Airway epithelial cell (primary cell): Measurements from ENCODE around the genes TAS2R40, OR2A5 and OR2A1.

- RAMPAGE, long total RNA: no peak
These were observed 90.4 kb upstream of the AGK start for GRCh38 chr7:141460703-141461381.

DNA sequence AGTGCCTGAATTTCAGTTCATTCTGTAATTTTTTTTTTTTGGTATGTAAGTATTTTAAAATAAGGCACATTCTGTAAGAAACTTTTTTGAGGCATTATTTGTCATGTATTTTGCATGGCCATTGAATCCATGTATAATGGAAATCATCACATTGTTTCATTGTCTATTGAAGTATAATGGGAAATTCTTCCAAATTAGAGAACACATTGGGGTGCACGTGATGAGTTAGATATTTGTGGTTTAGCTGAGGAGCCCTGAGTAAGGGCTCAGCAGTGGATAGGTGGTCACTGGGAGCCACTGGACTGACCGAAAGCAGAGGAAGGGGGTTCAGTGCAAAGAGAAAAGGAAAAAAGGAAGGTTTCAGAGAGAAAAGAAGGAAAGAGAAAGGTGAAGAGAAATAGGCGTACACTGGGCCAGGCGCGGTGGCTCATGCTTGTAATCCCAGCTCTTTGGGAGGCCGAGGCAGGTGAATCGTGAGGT, 3.1 kb downstream of the TAS2R4 start:
- RAMPAGE, long total RNA: no peak

DNA sequence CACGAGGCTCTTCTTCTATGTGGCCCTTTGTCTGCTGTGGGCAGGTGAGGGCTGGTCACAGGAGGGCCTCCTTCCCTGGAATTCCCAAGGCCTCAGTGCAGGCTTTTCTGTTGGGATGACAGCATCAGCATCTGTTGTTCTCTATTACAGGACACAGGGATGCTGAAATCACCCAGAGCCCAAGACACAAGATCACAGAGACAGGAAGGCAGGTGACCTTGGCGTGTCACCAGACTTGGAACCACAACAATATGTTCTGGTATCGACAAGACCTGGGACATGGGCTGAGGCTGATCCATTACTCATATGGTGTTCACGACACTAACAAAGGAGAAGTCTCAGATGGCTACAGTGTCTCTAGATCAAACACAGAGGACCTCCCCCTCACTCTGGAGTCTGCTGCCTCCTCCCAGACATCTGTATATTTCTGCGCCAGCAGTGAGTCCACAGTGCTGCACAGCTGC, 142.1 kb upstream of the PRSS58 start:
- RAMPAGE, long total RNA: no peak

DNA sequence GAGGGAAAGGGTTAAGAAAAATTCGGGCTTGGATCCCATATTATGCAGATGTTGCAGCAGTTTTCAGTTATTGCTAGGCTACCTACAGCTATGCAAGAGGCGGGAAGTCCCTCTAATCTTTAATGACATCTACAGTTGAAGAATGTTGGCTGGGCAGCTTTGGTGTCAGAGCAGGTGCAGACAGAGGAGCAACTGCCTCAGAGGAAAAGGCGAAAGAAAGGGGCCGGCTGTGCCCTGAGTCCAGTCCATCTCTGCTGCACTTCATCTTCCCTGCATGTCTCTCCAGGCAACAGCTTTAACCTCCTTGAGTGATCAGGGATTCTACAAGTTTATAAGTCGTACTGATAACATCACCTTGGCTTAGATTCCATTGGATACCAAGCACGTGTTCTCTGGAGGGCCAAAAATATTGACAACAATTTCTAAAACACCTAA, 201.9 kb upstream of the PRSS58 start:
- RAMPAGE, long total RNA: no peak

DNA sequence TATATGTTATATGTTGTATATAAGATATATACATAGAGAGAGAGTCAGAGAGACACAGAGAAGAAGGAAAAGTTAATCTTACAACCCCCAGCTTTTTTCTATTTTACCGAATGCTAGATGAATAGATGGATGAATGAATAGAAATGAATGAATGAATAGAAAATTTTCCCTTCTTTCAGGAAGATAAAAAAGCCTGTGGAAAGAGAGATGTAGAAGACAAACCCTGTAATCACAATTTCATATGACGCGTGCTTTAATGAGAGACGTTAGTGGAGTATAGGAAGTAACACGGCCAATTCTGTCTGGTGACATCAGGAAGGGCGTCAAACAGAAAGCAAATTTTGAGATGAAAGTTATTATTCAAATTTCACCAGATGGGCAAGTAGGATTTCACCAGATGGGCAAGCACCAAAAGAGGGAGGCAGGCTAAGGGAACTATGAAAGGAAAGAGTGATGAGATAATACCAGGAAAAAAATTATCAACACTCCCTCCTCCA, 128.9 kb upstream of the PRSS1 start:
- RAMPAGE, long total RNA: no peak

DNA sequence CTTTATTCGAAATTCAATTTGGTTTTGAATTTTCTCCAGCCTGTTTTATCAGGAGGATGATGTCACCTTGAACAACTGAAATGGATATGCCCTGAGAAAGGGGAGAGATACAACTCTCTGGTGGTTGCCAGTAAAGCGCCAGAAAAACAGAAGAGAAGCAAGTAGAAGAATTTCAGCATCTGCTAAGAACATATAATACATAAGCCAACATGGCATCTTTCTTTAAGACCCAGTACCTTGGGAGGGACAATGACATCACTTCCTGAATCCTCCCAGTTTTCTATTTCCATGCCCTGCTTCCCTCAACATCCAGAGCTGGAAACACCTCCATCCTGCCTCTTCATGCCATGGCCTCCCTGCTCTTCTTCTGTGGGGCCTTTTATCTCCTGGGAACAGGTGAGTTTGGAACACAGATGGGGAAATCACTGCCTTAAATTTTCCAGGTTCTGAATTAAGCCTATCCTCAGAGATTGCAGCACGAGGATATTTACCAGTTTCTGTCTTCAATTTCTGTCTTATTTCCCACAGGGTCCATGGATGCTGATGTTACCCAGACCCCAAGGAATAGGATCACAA, 92.8 kb upstream of the PRSS1 start:
- RAMPAGE, long total RNA: no peak

GRCh38 chr7:142799463-142800113, 28.8 kb downstream of the PRSS2 start:
- RAMPAGE, long total RNA: no peak

- RAMPAGE, long total RNA: no peak
These were observed 39.8 kb upstream of the EPHB6 start for GRCh38 chr7:142815097-142815476.

GRCh38 chr7:142853797-142854872, 741 bp upstream of the EPHB6 start:
- RAMPAGE, long total RNA: no peak

DNA sequence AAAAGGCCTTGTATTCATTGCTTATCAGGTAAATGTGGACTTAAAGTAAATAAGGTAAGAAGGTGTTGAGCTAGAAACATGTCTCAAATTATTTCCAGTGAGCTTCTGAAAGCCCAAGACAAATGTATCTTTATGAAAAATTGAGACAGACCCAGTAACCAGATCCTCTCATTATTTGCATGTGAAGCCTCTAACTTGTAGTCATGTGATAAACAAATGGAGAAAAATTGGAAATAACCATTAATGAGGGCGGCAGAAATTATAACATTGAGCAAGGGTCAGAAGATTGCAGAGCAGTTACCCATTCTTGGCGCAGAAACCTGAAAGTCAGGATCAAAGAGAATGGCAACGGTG, at the start of gene TAS2R40:
Gene TAS2R40 (plus strand): TSS at position 301 of the 354 bp plus-strand sequence.
- RAMPAGE, long total RNA: no peak

DNA sequence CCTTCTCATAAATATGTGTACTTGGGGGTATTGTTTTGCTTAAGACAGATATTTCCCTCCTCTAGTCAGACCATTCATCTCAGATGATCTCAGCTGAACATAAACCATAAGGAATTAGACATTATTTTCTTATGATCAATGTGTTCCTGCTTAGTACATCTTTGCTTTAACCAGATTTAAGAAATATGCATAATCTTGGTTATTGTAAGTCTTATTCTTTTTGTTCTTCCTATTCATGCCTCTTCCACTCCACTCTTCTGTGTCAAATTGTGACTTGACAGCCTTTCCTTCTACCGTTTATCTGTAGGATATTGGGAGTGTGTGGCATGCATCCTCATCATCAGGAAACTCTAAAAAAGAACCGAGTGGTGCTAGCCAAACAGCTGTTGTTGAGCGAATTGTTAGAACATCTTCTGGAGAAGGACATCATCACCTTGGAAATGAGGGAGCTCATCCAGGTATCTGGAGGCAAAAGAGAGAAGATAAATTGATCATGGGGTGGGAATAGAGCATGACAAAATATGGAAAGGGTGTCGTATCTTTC, 3.2 kb downstream of the CASP2 start:
- RAMPAGE, long total RNA: no peak

DNA sequence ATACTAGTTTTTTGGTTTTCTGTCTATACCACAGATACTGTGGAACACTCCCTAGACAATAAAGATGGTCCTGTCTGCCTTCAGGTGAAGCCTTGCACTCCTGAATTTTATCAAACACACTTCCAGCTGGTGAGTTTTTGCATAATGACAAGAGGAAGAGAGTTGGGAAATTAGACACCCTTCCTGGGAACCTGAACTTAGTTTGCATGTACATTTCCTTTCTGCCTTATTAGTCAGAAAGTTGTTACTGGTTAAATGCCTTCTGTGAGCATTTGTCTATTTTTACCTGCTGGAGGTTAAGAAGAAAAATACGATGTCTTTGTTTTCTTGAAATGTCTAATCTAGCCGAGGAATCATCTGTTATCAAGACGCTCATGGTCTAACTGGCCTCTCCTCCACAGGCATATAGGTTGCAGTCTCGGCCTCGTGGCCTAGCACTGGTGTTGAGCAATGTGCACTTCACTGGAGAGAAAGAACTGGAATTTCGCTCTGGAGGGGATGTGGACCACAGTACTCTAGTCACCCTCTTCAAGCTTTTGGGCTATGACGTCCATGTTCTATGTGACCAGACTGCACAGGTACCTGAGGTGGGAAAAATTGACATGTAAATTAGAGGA, 6.2 kb downstream of the CASP2 start:
- RAMPAGE, long total RNA: no peak

DNA sequence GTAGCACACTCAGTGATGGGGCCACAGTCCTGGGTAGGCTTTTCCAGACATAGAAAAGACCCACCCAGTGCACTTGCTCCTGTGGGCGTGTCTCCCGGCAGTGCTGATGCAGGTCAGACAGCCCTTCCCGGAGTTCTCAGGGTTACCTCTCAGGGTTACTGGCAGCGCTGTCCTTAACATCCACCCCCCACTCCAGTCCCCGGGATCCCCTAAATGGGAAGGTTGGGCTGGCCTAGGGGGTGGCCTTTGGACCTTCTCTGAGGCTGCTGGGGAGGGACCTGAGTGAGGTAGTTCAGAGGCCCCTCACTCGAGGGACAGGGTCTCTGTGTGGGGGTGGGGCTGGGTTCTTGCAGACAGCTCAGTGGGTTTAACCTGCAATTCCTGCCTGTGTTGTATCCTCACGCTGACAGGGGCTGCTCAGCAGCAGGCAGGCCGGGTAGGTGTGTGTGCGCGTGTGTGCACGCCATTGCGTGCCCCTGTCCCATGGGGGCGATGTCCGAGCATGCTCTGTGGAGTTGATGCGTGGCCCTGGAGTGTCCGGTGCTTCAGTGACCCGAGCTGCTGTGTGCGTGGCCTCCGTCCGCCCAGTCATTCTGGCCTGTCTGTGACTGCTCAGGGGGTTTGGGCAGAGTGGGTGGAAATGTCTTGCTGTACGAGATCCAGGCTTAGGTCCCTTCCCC, 6.3 kb downstream of the ZYX start:
- RAMPAGE, long total RNA: no peak

- RAMPAGE, long total RNA: no peak
These were observed 12.3 kb downstream of the ZYX start for GRCh38 chr7:143393380-143393846.

GRCh38 chr7:143906769-143907300, 4.9 kb upstream of the TCAF1 start:
- RAMPAGE, long total RNA: no peak

DNA sequence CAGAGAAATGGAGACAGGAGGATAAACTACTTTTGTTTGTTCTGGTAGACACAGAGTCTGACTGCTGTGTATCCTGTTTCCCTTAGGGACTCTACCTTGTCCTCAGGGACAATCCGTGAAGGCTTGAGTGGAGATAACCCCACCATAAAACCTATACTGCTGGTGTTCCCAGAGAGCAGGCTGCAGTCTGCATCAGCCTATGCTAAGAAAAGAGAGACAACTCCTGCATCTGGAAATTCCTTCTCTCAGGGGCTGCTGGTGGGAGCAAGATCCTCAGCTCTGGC, at the start of gene OR2A5:
Gene OR2A5 (plus strand): TSS at position 179 of the 284 bp plus-strand sequence.
- RAMPAGE, long total RNA: no peak

DNA sequence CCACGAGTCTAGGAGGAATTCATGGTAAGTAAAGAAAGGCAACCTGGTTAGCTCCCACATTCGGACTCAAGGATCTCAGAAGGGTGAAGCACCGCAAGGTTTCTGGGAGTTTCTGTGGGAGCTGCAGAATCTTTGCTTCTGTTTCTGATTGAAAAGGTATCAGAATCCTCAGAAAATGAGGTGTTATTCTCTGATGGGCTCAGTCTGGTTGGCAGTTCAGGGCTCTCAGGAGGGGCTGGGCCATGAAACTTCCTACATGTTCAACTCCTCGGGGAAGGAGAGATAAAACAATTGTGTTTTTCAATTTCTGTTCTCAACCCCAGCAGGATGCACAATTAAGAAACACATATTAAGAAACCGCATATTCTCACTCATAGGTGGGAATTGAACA, 9.1 kb downstream of the OR2A7 start:
- RAMPAGE, long total RNA: no peak

- RAMPAGE, long total RNA: no peak
These were observed at the start of gene OR2A1 for GRCh38 chr7:144312112-144312669. Gene OR2A1, plus strand, starts transcription at chr7:144312419.

DNA sequence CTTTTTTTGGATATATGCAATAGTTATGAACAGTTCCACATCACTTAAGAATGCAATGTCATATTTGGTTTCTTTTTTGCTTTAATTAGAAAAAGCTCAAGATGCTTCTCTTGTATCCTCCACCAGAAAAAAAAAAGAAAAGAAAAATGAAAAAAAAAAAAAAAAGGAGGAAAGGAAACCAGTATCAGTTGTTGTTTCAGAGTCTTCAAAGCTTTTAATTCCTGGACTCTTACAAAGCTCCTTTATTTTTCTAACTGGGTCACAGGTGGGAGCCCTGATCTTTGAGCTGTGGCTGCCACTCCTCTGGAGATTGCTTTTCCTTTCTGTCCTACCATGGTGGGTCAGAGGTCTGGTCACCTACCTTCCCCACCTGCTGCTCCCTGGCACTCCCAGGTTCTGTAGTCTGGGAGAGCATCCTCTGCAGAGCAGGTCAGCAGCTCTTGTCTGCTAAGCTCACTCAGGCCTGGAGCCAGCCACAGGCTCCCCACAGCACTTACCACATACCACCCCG, 73.0 kb upstream of the TPK1 start:
- RAMPAGE, long total RNA: no peak

- RAMPAGE, long total RNA: no peak
These were observed 119.5 kb upstream of the CNTNAP2 start for GRCh38 chr7:145997075-145997468.